Measurements from ENCODE around the genes BTBD8, DIPK1A, MTF2 and TMED5.

GRCh38 chr1:92079735-92081144, at the start of gene BTBD8:
Gene BTBD8 (plus strand): TSS chr1:92080345.
- PRO-cap: bidirectional peak, plus-strand start at chr1:92080356, minus-strand start at chr1:92080188; bidirectional peak, plus-strand start at chr1:92080820, minus-strand start at chr1:92080741
- RRBS, 2 experiments: under 1 to 1% methylated on average over 11 to 14 of the region's 62 CpGs

- PRO-cap: no peak
- RRBS, 2 experiments: no CpG with 5 or more reads among the region's 7 CpGs
These were observed 60.6 kb downstream of the RPAP2 start for GRCh38 chr1:92359419-92359859.

DNA sequence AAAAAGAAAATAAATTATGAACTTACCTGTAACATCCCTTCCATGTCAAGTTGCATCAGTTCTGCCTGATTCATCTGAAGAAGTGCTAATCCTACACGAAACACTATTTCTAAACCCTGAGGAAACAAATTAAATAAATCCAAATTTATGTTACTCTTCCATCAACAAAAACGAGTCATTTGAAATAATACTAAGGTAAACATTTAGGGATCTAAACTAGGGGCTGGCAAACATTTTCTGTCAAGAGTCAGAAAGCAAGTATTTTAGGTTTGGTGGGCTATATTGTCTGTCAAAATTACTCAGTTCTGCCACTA, 90.7 kb downstream of the EVI5 start:
- PRO-cap: no peak
- RRBS, 2 experiments: no CpG with 5 or more reads among the region's 2 CpGs

DNA sequence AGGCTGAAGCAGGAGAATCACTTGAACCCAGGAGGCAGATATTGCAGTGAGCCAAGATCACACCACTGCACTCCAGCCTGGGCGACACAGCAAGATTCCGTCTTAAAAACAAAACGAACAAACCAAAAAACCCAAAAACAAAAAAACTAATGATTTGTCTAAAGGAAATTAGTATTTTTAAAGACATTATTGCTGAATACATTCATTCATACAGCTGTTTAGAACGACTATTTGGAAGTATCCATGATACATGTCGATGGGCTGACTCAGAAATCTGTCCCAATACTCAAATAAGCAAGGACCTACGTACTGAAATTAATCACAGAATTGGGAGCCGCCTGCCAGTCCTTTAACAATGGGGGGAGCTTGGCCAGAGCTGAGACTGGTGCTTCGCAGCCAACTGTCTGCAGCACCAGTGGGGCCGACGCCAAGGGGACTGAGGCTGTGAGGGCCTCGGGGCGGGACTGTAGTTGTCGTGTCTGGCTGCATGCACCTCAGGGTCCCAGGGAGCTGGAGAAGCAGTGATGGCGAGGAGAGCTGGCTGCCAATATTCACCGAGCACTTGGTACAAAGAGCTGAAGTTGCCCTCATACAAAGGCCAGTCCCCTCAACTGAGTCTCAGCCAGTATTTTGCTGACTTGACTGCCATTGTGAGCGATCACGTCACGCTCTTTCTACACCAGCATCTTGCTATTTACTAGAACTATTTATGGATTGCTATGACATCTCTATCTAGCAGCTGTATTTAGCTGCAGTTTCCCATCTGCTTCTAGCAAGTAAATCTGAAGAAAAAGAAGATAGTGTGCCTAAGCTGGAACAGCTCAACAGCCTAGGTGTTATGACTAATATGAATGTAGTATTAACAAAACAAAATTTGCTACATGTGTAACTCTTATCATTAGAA, 29.3 kb downstream of the EVI5 start:
- PRO-cap: no peak
- RRBS, 2 experiments: no CpG with 5 or more reads among the region's 18 CpGs

DNA sequence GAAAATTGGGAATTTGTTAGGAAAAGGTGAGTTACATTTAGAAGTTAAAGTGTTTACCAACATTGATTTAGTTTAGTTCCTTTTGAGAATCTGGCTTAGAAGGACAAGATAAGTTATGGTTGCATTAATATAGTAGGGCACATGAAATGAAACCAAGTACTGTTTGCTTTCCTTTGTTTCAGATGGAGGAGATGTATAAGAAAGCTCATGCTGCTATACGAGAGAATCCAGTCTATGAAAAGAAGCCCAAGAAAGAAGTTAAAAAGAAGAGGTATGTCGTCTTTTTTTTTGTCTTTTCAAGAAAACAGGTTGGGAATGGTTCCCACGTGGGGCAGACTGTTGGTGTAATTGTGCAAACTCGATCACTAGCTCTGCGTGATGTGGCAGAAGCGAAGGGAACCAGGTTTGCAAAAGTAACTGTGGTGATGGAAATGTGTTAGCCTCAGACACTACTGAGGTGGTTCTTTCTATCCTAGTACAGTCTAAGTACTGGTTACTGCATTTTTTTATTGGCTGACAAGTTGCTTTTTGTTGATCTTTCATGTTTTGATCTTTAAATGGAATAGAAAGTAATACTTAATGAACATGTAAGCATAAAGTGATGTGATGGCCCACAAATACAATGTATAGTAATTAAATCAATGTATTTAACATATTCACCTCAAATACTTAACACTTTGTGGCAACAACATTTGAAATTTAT, 8.7 kb downstream of the RPL5 start:
- PRO-cap: no peak
- RRBS, 2 experiments: no CpG with 5 or more reads among the region's 6 CpGs

GRCh38 chr1:92841428-92842357, 9.9 kb downstream of the RPL5 start:
- PRO-cap: no peak
- RRBS, 2 experiments: no CpG with 5 or more reads among the region's 5 CpGs

DNA sequence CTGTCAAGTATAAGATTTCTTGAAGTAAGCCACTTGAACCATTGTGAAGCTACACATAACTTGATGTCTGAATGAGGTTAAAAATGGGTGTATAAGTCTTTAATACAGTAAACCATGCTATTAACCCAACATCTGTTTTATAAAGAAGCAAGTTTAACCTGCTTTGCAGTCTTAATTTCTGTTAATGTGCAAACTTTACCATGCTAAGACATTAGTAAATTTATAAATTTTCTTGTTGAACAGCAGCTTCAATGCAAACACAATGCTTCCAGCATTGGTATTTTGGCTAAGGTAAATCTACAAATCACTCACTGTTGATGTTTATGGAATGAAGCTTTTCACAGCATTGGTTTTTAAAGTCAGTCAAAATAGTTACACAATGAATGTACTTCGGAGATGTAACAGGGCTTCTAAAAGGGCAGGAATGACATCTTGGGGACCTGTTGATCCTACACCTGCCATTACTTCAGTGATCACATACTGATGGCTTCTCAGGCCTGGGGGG, 11.0 kb downstream of the RPL5 start:
- PRO-cap: no peak
- RRBS, 2 experiments: no CpG with 5 or more reads among the region's 1 CpG

DNA sequence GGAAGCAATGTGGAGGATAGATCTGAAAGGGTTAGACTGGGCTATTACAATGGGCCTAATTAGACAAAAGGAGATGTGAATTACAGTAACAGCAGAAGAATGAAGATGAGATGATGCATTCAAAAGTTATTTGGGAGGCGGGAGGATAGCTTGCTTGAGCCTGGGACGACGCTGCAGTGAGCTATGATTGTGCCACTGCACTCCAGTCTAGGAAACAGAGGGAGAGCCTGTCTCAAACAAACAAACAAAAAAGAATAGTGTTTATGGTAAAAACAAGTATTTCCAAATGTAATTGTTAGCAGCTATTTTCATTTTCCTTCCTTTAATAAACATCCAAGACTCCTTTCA, 10.8 kb downstream of the DIPK1A start:
- PRO-cap: no peak
- RRBS, 2 experiments: no CpG with 5 or more reads among the region's 3 CpGs

- PRO-cap: bidirectional peak, plus-strand start at chr1:92961592, minus-strand start at chr1:92961462; bidirectional peak, plus-strand start at chr1:92961863, minus-strand start at chr1:92961848
- RRBS, 2 experiments: 2% methylated on average over 63 of the region's 124 CpGs
These were observed at the start of gene DIPK1A for GRCh38 chr1:92960999-92961917. Gene DIPK1A (minus strand): TSS chr1:92961462.

GRCh38 chr1:93079176-93080230, at the start of gene MTF2:
Gene MTF2 (plus strand): TSS chr1:93079283.
- PRO-cap: bidirectional peak, plus-strand start at chr1:93079283, minus-strand start at chr1:93079042; bidirectional peak, plus-strand start at chr1:93079516, minus-strand start at chr1:93079520
- RRBS, 2 experiments: 1 to 2% methylated on average over 9 of the region's 48 CpGs

GRCh38 chr1:93179461-93180589, at the start of gene TMED5:
Gene TMED5 (minus strand): TSS chr1:93180413.
- PRO-cap: bidirectional peak, plus-strand start at chr1:93179973, minus-strand start at chr1:93179868; bidirectional peak, plus-strand start at chr1:93180724, minus-strand start at chr1:93180413
- RRBS, 2 experiments: under 1 to 2% methylated on average over 14 to 17 of the region's 67 CpGs

- PRO-cap: no peak
- RRBS, 2 experiments: no CpG with 5 or more reads among the region's 6 CpGs
These were observed 4.7 kb upstream of the DR1 start for GRCh38 chr1:93340667-93341813.

- PRO-cap: no peak
- RRBS, 2 experiments: no CpG with 5 or more reads among the region's 12 CpGs
These were observed 96.4 kb downstream of the BCAR3 start for GRCh38 chr1:93585022-93585766.

DNA sequence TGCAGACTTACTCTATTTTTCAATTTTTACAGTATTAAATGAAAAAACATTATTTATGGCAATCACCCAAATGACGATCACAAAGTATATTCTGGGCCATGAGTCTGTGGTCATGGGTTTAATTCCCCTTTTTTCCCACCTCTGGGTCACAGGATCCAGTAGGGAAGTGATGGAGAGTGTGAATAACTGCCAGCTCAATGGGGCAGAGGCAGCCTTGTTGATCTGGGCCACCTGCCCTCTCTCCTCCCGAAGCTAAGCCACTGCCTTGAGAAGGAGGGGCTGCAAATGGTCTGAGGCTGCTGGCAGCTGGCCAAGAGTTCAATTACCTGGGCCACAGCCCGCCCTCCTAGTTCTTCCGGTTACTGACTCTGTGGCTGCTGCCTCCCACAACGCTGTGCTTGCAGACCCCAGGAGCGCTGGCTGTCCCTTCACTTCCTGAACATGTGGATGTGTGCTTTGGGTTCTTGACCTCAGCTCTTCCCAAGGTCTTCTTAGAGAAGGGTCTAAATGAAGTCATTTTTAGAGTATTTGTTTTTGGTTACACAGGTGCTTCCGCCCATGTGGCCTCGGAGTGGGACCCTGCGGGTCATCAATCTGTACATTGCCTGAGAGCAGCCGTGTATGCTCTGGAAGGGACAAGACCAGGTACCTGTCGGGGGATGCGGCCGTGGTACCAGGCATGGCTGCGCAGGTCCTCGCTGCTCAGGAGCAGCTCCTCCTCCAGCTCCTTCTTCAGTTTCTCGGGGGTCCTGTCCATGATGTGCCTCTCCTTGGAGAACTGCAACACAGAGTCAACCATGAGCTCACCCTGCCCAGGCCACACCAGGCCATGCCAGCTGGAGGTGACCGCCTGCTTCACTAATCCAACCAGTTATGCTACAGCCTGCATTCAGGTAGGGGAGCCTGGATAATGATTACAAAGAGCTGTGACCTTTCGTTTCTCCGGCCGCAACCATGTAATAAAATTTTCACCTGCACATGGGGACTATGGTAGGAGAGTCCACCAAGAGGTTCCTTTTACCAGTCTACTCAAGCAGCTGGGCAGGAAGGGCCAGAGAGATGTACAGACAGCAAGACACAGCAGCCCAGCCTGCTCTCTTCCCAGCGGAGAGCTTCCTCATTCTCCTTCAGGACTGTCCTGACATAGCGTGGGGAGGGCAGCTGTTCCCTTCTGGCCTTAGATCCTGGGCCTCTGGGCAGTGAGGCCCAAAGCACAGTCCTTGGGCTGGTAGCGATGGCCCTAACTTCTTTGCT, 89.6 kb downstream of the BCAR3 start:
- PRO-cap: unidirectional peak, plus-strand start at position 349 of the sequence
- RRBS, 2 experiments: no CpG with 5 or more reads among the region's 23 CpGs

DNA sequence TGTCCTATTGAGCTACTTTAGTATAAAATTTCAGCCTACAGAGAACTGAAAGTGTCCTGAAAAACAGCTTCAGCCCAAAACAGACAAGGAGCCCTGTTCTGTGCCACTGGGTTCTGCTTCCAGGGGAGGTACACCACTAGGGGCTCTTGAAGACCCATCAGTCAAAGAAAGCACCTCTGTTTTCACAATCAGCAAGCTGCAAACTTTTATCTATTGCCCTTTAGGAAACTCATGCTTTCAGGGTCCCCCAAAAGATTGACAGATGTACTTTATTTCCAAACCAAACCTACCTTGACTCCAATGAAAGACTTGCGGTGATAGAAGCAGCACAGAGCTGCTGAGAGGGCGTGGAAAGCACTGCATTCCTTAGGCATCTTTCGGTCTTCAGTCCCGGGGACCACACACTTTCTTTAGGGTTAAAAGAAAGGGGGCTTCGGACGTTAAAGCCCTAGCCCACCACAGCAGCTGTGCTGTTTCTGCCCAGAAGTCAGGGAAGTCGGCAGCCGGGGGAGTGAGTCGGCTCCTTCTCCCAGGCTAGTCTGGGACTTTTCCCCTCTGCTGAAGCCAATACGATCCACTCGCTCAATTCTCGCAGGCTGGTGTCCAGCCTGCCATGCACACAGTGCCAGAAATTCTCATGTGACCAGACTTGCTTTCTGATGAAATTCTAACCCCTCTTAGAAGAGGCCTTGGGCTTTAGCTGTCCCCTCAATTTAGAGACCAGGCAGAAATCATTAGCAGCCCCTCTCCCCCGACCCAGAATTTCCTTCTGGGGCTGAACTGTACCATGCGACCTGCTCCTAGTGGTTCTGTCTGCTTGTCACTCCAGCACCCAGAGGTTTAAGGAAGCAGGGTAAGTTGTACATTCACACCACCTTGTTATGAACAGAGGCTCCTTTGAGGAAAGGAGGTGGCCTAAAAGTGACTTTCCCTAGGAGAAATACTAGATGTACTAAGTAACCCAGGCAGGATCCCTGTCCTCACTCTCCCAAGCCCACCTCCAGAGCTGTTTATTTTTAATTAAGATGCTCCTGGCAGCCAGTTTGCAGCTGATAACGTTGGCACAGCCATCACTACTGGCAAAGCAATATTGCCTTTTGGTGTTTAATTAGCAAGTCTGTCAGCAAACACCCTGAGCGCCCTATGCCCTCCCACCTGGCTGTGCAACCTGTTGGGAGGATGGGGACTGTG, 67.7 kb downstream of the BCAR3 start:
- PRO-cap: no peak
- RRBS, 2 experiments: no CpG with 5 or more reads among the region's 16 CpGs

- PRO-cap: no peak
- RRBS, 2 experiments: no CpG with 5 or more reads among the region's 9 CpGs
These were observed 42.7 kb downstream of the BCAR3 start for GRCh38 chr1:93638888-93639414.

DNA sequence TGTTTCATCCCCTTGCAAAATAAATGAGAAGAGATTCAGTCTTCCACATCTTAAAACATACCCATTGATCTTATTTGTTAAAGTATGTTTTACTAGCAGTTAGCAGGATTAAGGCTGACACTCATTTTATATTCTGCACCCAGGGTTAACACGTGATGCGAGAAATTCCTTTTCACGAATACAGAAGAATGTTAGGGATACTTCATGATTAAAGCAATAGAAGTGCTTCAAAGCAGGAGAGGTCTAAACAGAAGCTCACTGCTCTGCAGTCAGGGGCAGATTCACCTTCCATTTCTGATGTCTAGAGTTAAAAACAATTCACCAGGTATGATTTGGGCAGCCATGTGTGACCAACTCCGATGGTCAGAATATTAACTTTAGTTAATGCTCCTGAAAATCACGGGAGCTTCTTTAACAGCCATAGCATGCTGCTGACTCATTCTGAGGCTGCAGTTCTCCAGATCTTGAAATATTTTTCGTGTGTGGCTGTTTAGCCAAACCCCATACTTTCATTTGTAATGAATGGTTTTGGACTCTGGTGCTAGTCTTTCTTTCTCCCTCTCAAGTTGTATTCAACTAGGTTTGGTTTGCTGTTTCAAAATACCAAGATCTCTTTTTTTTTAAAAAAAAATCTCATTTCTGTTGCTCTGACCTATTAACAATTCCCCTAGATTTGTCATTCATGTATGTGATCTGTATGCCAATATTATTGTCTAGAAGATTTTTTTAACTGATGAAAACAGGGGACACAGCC, 19.6 kb downstream of the BCAR3 start:
- PRO-cap: no peak
- RRBS, 2 experiments: no CpG with 5 or more reads among the region's 6 CpGs

DNA sequence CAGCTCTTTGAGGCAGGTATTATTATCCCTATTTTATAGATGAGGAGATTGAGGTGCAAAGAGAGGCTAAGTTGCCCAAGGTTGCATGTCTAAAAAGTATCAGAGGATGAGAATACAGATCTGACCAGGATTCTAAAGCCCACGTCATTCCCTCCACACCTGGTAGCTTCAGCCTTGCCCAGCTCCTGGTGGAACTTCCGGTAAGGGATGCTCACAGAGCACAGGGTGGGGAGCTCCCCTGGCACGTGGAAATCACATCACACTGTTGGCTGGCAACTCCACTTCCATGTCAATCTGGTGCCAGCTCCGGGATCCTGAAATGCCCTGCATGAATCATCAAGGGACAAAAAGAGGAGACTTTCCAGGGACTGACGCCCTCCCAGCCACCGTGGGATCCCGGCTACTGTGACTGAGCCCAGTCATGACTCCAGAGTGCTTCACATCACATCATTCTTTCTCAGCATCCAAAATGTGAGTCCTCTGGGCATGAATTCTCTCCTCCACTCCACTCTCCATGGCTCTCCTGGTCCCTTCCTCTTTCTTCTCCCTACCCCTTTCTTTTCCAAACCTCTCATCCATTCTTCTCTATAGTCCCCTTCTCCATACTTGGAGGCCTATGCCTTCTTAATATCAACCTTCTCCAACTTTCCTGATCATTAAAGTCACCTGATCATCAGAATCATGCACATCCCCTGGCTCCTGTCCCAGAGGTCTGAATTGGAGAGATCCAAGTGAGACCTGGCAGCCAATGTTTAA, 12.5 kb upstream of the BCAR3 start:
- PRO-cap: no peak
- RRBS, 2 experiments: 83 to 92% methylated on average over 4 to 5 of the region's 7 CpGs

DNA sequence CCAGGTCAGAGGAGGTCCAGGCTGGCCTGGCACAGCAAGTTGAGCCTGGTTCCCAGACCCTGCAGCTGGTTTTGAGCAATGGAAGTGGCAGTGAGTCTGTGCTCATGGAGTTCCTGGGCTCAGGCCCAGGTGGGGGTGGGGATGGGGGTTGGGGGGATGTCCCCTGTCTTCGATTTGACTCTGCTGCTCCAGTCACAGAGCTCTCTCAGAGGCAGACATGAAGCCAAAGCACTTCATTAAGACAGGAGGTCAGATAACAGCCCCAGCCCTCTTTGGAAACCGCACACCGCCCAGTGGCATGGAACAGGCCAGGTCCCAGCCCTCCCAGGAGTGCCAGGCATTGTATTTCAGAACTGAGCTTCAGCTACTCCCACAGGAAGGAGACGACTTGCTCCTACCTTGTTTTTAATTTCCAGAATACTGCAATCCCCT, 20.8 kb upstream of the BCAR3 start:
- PRO-cap: no peak
- RRBS, 2 experiments: no CpG with 5 or more reads among the region's 4 CpGs

DNA sequence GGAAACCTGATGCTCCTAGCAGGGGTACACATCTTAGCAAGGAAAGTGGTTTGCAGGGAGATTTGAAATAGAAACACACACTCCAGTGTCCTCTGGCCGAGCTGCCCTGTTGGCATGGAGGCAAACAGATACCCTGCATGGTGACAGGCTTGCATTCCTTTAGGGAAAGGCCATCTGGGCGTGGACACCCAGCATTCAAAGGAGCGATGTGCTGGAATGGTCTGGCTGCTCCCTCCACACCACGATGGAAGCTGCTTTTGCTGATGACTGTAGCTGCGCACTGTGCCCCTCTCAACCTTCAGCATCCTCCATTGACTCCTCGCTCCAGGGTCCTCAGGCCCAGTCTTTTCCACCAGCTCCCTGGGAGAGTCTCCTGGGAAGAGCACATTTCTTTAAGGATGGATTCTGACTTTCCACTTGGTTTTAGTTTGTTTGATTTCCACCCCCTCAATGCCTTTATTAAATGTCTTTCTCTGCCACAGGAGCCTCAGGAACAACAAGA, 41.6 kb upstream of the BCAR3 start:
- PRO-cap: no peak
- RRBS, 2 experiments: no CpG with 5 or more reads among the region's 6 CpGs

Data from HEK293 (cell line).